Left common carotid artery plus branches (tissue), 1 donor: Measurements from ENCODE around the gene PPT1.

- PRO-cap, result no peak
These were observed 7.7 kb upstream of the MACF1 start for GRCh38 chr1:39196702-39197230.

- PRO-cap, result no peak
These were observed 112.3 kb upstream of the BMP8A start for GRCh38 chr1:39378982-39379599.

- PRO-cap, result no peak
These were observed 104.1 kb upstream of the BMP8A start for GRCh38 chr1:39387292-39387811.

GRCh38 chr1:39409420-39410557, 81.6 kb upstream of the BMP8A start:
- PRO-cap, result no peak

DNA sequence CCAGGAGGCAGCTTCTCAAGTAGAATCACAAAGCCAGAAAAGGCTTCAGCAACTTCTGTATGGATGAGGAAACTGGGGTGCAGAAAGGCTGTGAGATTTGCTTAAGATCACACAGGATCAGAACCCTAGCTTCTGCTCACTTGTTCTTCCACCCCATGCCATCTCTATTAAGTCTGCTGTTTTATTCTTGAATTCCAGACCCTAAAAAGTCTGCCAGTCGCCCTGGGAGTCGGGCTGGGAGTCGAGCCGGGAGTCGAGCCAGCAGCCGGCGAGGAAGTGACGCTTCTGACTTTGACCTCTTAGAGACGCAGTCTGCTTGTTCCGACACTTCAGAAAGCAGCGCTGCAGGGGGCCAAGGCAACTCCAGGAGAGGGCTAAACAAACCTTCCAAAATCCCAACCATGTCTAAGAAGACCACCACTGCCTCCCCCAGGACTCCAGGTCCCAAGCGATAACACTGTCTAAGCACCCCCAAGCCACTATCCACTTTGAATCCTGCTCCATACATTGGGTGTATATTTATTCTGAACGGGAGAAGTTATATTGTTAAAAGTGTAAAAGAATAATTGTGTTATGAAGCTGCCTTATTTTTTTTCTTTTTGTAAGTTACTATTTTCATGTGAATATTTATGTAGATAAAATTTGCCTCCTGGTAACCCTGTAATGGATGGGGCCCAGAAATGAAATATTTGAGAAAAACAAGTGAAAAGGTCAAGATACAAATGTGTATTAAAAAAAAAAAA, 5.9 kb upstream of the BMP8A start:
- PRO-cap, result no peak

GRCh38 chr1:39515723-39516039, 24.2 kb downstream of the BMP8A start:
- PRO-cap, result no peak

DNA sequence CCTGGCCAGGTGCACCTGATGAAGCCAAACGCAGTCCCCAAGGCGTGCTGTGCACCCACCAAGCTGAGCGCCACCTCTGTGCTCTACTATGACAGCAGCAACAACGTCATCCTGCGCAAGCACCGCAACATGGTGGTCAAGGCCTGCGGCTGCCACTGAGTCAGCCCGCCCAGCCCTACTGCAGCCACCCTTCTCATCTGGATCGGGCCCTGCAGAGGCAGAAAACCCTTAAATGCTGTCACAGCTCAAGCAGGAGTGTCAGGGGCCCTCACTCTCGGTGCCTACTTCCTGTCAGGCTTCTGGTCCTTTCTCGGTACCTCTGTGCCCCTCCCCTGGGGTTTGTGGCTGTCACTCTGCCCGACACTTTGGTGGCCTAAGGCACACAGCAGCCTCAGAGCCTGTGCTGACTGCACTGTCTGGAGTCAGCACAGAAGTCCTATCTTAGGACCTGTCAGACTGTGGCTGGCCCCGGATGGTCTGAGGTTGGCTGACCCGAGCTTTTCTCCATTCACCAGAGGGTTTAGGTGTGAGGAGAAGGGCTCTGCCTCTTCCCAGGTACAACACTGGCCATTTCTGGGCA, 34.3 kb downstream of the BMP8A start:
- PRO-cap, result no peak

DNA sequence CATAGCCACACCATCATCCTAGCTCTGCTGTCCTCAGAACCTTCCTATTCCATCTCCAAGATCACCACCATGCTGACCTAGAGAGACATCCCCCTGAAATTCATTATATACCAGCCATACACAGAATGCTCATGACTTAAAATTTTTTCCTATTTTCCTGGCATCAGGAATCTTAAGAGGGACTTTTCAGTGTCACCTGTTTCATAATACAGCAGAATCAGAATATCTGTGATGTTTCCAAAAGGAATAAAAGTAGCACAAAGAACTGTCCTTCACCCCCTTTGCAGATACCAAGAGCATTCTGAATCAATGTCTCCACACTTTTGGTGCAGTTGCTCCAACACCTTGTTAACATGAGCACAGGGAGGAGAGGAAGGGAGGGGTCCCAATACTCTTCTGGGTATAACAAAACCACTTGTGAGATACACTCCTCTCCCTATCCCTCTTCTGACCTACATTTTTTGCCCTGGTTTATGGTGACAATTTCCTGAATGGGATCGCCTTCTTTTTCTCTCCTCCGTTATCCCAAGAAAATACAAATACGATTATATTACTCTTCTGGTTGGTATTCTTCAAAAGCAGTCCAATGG, 18.1 kb downstream of the PABPC4 start:
- PRO-cap, result no peak

- PRO-cap, result bidirectional peak, plus-strand start at chr1:39625829, minus-strand start at chr1:39625386
These were observed 14.1 kb downstream of the HEYL start for GRCh38 chr1:39625063-39625976.

DNA sequence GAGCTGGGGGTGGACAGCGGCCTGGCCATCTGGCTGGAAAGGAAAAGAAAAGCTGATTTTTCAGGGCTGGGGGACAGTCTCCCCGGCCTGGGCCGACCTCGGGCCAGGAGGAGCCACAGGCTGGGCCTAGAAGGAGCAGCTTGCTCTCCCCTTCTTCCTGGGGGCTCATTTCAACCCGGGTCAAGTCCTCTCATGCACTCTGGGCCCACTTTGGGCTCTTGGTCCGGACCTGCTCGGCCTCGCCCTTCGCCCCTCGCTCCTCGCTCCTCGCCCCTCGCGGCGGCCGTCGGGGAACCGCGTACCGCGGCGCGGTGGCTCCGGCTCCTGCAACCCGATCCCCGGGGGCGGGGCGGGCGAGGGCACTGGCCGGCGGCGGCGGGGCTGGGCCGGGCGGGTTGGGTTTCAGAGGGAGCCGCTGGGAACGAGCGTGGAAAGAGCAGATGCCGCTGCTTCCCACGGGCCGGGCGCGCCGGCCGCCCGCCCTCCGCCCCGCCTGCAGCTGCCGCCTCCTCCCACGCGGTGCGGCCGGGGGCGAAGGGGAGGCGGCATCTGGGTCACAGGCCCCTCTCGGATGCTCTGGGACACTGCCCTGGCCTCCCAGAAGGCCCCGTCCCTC, 6.7 kb downstream of the HEYL start:
- PRO-cap, result bidirectional peak, plus-strand start at position 439 of the sequence, minus-strand start at position 285 of the sequence

- PRO-cap, result no peak
These were observed 7.0 kb upstream of the HEYL start for GRCh38 chr1:39645972-39647412.

DNA sequence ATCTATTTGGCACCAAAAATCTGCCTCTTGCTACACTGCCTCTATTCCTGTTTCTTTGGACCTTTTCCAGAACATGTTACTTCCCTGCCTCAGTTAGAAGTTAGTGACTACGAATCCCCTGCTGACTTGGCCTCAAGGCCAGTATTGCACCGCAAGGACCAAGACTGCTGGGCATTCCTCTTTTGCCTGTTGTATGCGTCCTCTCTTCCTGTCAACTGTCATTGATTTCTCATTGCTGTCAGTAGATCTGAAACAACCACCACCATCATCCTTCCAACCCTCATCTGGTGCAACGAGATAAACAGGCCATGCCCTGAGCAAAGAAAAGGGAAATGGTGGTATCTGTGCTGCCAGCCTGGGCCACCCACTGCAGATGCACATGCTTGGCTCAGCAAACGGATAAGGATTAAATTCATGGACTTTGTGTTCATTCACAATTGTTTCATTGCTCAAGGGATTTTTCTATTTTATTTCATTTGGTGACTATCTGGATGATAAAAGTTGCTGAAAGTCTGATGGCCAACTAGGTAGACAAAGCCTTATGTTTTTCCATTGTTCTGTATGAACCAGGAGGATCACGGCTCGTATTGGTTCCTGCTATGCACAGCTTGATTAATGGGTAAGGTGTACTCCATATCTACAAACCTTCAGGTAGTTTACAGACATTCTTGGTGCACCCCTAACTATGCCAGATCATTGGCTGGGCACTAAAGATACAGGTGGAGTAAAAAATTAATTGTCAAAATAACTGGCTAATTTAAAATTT, 13.6 kb downstream of the OXCT2 start:
- PRO-cap, result no peak

DNA sequence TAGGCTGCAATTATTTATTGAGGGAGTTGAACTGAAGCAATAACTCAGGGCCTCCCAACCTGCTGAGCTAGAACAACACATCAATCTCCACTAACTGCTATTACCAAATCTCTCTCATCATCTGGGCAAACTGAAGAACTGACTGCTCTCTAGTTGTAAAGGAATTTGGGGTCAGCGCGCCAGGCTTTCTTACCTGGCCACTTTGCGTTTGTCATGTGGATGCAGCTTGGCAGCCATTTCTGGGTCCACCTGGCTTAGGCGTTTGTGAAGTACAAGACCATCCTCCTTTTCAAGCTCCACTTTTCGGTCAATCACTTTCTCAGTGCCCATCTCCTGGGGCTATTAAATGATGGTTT, 30.8 kb downstream of the TRIT1 start:
- PRO-cap, result no peak

DNA sequence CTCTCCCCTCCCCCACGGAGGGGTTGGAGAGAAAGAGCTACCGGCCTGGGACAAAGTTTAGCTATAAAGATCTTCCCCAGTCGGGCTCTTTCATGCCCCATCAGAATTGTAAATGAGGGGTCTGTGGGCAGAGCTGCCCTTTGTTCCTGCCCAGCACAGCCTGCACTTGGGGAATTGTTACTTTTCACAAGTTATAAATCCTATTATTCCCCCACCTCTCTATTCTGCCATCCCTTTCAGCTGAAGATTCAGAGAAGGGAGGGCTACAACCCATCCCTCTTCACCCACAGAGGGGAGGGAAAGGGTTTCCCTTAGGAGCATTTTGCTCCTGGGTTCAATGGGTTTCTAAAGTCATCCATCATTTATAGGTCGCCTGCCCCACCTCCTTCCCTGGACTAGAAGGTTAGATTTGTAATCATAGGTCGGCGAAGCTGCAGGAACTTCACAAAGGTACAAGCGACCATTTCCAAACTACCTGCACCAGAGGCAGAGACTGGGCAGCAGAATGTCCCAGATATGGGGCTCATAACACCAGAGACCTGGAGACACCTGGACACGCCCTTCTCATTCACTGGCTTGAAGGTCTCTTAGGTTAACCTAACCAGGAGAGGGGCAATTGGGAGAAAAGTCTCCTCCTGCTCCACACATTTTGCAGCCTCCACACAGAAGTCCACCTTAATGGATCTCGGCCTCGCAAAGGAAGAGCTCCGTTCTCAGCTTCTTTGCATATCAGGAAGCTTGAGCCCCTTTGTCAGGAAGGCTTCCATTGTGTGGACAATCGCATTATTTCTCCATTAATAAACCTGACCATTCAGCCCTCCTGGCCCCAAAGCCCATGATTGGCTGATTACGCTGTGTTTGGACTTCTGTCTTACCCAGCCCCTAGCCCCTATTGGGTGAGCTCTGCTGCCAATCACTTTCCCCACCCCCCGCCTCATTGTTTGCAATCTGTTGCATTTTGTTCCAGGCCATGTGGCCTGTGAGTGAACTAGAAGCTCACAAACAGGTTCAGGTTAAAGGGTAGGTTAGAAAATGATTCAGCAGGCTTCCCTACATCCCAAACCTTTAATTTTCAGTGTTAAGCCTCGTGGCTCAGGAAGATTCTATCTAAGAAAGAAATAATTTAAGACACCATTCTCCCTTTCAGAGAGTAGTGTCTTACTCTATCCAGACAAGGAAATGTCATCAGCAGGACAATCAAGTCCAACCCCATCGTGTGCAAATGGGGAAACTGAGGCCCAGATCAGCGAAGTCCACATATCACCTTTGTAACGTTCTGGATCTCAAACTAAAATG, 3.0 kb downstream of the MYCL start:
- PRO-cap, result no peak

DNA sequence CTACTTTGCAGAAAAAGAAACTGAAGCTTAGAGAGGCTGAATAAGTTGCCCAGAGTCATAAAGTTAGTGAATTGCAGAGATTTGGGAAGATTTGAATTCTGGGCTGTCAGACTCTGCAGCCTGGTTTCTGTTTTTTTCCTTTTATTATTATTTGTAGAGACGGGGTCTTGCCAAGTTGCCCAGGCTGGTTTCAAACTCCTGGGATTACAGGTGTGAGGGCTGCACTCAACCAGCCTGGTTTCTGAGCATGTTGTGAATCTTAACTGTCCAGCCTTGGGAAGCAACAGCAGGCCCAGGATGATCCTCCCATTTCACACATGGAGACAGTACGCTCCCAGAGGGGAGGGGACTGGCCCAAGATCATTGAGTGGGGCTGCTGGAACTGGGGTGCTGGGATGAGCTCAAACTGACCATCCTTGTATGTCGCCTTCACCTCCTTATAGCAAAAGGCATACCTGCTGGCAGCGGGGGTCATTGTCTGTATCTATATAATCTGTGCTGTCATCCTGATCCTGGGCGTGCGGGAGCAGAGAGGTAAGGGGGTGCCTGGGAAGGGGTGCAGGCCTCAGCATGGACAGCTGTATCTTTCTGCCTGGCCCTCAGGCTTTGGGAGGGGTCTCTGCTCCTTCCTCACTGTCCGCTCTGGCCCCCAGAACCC, 11.3 kb downstream of the MFSD2A start:
- PRO-cap, result no peak

- PRO-cap, result no peak
These were observed 25.8 kb downstream of the MFSD2A start for GRCh38 chr1:39980587-39981222.

DNA sequence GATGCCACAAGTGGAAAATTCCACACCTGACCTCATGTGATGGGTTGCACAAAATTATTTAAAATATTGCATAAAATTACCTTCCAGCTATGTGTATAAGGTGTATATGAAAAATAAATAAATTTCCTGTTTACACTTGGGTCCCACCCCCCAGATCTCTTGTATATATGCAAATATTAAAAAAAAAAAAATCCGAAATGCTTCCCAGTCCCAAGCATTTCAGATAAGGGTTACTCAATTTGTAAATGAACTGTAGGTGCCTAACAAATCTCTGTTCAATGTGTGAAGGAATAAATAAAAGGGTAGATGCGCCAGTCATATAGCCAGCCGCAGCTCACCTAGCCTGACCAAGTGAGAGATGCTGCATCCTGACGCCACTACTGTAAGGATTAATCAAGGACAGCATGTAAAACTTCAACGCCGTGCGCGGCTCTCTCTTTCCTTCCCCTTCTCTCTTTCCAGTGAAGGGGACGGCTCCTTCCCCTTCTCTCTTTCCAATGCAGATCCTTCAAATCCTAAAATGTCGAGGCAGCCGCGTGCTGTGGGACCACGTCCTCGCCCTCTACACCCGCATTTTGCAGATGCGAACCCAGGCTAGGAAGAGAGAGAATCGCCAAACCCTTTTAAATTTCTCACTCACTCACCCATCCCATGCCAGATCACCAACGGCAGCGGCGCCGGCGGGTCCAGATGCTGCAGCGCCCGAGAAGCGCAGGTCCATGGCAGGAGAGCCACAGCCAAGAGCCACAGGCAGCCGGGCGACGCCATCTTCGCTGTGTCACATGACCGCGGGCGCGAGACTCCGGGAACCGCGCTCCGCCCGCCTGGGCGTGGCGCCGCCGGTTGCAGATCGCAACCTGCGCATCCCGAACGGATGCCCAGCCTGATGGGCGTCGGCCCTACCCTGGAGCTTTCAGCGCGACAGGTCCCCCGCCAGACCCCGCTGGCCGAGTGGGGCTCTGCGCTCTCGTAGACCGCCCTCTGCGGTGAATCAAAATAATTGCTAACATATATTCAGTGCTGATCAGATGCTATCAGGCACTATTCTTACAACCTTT, at the start of gene PPT1:
Gene PPT1, minus strand, starts transcription at position 782 of the 1,058 bp plus-strand sequence.
- PRO-cap, result unidirectional peak, minus-strand start at position 772 of the sequence

- PRO-cap, result no peak
These were observed 875 bp upstream of the ZMPSTE24 start for GRCh38 chr1:40257104-40257617.

- PRO-cap, result no peak
These were observed 21.6 kb upstream of the COL9A2 start for GRCh38 chr1:40338709-40339092.

DNA sequence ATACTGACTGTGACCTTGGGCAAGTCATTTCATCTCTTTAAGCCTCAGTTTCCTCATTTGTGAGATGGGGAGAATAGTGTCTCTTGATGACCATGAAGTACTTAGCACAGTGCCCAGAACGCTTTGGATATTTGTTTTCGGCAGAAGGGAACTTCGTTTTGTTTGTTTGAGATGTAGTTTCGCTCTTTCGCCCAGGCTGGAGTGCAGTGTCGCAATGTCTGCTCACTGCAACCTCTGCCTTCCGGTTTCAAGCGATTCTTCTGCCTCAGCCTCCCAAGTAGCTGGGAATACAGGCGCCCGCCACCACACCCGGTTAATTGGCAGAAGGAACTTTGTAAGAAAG, 22.0 kb upstream of the COL9A2 start:
- PRO-cap, result no peak